Colonic mucosa (tissue), 1 donor: ENCODE measurements around a stretch of chr19.

- PRO-cap: no peak
Measured at GRCh38 chr19:4583758-4584948, 24.7 kb upstream of the SEMA6B start.

DNA sequence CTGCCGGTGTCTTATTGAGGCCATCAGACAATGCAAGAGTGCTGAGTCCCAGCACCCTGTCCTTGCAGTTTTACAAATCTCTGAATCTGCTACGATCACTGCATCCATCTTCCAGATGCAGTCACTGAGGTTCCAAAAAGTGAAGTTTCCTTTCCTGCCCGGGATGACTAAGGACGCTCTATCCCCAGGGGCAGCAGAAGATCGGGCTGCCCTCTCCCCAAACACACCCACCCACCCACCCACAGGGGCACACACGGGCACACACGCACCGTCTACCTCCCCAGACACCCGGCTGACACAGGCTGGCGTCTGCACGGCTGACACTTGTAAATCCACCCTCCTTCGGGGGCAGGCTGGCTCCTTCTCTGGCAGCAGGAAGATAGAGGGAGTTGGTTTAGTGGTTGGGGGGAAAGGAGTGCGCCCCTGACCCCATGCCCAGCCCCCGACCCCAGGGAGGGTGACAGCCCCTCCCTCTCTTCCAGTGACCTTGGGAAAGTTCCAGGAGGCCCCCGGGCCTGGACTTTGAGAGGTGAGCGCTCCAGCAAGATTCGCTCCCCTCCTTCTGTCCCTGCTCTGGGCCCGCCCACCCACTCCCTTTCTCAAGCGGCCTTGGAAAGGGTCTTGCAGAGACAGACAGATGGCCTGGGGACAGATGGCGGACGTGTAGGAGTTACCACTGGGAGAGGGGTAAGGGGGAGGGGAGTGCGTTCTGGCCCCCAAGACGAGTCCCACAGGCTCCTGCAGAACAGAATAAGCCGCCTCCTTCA, 3.9 kb upstream of the TNFAIP8L1 start:
- PRO-cap: no peak

- PRO-cap: unidirectional peak, minus-strand start at chr19:4699341
Measured at GRCh38 chr19:4699207-4699608, 24.4 kb downstream of the DPP9 start.

GRCh38 chr19:4722092-4722503, 1.5 kb downstream of the DPP9 start:
- PRO-cap: no peak

GRCh38 chr19:4829078-4829685, 2.3 kb downstream of the TICAM1 start:
- PRO-cap: bidirectional peak, plus-strand start at chr19:4829525, minus-strand start at chr19:4829417

GRCh38 chr19:4838108-4838635, 6.7 kb upstream of the TICAM1 start:
- PRO-cap: no peak

DNA sequence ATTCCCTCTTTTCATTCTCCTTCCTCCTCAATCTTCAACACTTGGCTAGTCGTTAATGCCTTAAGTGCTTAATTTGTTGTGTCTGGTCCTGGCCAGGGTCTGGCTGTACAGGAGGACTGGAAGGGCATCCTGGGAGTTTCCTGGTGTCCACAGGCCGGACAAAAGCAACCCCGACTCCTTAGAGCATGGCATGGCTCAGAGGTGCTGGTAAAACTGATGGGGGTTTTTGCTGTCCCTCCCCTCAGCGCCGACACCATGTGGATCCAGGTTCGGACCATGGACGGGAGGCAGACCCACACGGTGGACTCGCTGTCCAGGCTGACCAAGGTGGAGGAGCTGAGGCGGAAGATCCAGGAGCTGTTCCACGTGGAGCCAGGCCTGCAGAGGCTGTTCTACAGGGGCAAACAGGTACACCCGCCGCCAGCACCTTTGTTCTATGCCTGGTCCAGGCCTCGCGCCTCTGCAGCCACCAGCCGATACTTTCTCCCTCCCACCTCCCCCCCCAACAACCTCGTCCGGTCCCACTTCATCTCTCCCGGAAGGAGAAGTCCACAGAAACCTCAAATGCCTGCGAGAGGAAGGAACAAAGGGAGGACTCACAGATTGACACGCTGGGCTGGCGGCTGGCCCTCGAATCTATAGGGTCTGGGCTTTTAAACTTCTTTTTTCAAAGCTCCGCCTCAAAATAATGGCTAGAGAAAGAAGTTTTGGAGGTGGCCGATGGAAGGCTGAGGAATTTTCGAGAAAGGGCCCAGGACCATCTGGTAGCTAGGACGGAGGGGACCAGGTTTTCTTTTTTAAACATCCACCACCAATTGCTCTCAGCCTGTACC, 1.5 kb downstream of the UHRF1 start:
- PRO-cap: no peak

- PRO-cap: no peak
Measured at GRCh38 chr19:4974773-4975263, 5.9 kb downstream of the KDM4B start.

- PRO-cap: no peak
Measured at GRCh38 chr19:5097573-5098227, 128.8 kb downstream of the KDM4B start.

GRCh38 chr19:5115389-5115880, 146.5 kb downstream of the KDM4B start:
- PRO-cap: no peak

DNA sequence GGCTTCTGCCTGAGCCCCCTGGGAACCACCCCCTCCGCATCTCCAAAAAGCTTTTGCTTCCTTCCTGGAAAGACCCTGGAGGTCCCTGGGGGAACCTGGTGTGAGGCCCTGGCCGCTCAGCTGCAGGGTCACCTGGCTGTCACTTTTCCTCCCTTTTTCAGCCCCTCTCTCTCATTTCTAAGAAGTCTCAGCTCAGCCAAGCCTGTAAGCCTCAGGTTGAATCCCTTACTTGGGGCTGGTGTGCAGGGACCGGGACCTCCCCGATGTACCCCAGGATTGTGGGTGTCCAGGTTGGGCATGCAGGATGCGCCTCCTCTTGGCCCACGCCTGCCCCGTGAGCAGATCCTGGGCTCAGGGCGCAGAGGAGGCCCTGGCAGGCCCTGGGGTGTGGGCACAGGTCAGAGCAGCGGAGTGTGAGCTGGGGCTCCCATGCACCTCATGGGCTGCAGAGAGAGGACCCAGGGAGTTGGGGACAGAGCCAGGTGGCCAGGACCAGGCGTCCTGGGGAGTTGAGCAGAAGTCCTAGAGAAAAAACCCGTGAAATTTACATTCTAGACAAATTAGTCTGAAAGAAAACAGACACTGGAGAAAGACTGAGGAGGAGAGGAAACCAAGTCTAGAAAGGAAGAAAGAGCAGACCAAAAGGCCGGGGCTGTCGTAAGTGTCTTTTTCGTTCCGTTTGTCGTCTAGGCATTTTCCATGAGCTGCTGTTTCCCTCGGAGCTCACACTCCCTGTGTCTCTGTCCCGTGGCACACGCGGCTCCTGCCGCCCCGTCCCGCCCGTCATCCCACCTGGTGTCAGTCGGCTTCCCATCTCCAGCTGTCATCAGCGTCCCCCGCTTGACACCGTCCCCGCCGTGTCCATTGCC, 149.9 kb downstream of the KDM4B start:
- PRO-cap: no peak

- PRO-cap: no peak
Measured at GRCh38 chr19:5131374-5132503, 162.8 kb downstream of the KDM4B start.

GRCh38 chr19:5150908-5151323, 182.0 kb downstream of the KDM4B start:
- PRO-cap: no peak

- PRO-cap: no peak
Measured at GRCh38 chr19:5188023-5188249, 152.7 kb downstream of the PTPRS start.

- PRO-cap: unidirectional peak, plus-strand start at chr19:5338800
Measured at GRCh38 chr19:5338069-5339234, 2.2 kb downstream of the PTPRS start.

DNA sequence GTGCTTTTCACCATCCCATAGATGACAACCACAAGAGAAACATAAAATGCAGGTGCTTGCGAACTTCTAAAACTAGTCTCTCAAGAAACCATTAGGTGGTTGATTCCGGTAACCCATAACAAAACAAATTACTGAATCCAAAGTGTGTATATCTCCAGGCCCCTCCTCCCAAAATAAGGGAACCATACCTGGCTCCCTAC, 12.3 kb downstream of the SAFB2 start:
- PRO-cap: no peak

GRCh38 chr19:5628171-5628450, 5.2 kb downstream of the SAFB start:
- PRO-cap: no peak

DNA sequence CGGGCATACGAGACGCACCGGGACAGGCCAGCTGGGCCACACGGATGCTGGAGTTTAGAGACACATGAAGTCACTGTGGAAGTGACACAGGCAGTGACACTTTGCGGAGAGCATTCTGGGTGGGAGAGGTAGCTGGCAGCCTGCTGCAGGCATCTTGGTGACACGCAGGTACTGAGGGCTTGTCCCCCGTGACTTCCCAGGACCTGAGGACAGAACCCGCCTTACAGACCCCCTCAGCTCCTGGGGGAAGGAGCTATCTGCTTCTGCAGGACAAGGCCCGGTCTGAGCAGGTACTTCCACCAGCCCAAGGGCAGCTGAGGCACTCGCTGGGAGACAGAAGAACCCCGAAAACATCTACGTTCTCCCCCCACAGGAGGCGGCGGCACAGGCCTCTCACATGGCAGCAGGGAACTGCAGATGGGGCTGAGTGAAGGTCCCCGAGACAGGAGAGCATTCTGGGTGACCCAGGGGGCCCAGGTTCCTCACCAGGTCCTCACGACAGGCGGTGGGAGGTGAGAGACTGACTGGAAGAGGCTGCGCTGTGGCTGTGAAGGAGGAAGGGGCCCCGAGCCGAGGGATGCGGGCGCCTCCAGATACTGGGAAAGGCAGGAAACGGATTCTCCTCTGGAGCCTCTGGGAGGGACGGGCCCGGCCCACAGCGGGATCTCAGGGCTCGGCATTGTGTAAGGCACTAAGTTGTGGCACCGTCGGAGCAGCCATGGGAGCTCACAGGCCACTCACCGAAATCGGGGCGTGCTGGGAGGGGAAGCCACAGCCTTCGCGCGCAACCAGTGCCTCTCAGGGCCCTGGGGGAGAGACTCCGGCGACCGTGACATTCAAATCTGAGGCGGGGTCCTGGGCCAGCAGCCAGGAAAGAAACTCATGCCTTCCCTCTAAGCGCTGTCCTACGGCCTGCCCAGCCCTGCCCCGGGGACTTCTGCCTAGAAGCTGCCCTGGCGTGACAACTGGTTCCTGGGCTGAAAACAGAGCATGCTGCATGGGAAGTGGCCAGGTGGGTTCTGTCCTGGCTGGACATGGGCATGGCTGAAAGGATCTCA, 13.9 kb downstream of the RPL36 start:
- PRO-cap: no peak

DNA sequence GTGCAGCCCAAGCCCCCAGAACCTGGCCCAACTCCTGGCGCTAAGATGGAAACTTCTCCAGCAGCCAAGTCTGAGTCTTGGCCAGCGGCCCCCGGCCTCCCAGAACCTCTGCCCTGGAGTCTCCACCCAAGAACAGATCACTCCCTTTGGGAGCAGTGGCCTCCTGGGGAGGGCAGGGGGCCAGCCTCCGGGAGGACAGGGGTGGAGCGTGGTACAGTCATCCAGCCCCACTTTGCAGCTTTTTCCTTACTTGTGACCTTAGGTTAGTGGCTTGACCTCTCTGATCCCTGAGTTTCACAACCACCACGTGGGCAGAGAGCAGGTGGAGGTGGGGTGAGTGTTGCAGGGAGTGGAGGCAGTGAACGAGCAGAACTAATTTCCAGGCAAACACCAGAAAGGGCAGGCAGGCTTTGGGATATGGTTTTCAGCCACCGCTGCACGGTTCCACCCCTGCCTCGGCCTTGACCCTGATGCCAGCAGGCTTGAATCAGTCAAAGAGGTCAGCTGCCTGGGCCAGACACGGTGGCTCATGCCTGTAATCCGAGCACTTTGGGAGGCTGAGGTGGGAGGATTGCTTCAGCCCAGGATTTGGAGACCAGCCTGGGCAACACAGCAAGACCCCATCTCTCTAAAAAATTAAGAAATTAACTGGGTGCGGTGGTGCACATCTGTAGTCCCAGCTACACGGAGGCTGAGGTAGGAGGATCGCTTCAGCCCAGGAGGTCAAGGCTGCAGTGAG, 4.2 kb upstream of the NRTN start:
- PRO-cap: no peak

DNA sequence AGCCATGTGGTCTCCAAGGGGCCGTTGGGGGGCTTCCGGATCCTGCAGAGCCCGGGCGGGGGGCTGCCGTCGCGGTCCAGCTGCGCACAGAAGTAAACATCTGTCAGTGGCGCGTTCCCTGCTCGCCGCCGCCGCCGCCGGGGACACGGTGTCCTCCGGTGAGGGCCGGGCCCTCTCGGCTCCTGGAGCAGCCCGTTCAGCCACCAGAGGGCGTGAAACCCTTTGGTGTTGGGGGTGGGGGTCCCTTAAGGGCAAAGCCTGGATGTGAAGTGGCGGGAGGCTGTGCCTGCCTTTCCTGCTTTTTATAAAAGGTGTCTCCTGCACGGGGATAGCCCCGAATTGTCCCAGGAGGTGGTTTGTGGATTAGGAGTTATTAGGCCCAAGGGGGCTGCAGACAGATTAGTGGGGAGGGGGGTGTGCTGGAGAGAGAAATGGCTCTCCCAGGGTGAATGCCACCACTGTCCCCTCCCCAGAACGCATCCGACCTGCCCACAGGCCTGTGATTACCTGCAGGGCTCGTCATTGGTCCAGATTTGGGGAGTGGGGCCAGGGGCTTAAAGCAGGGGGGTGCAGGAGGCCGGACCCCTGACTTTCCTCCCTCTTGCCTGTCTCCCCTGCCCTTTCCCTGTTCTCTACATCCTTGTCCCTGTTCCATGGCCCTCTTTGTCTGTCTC, 1.1 kb downstream of the NRTN start:
- PRO-cap: no peak